Heart (tissue), 3 donors: Measurements from ENCODE around the genes PPP3R1 and BMP10.

- RAMPAGE, long total RNA, 2 experiments = no peak in any of the 2 experiments
These were observed 82.2 kb downstream of the ETAA1 start for GRCh38 chr2:67479336-67479819.

DNA sequence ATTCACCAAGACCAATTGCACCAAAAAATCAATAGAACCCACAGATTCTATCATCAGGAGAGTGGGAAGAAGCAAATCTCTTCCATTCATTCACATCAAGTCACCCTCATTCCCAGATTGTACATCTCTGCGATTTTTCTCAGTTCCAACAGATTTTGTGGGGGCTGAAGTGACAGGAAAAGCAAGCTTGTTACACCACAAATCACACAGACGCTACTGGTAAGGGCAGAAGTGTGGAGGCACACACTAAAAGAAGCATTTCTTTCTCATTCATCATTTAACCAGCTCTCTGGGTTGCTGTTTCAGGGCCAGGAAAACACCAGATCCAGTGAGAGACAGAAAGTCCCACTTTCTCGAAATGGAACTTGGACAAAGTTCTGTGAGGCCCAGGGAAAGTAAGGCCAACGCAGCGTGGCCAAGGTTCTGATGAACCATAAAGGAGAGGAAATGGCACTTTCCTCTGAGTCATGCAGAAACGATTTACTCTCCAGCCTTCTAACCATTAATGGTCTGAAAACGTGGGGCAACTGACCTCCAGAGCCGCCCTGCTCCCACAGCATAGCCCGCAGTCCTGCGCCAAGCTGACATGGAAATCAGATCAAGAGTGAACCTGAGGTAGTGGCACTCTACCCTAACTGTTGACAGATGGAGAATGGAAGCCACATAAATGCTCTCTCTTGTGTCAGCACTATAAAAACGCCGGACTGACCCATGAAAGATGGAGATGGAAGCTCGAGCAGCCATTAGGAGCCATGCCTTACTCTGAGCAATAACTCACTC lies 191.0 kb downstream of the C1D start:
- RAMPAGE, long total RNA, 2 experiments = no peak in any of the 2 experiments

GRCh38 chr2:67895178-67895613 lies 167.6 kb downstream of the C1D start:
- RAMPAGE, long total RNA, 2 experiments = no peak in any of the 2 experiments

- RAMPAGE, long total RNA, 2 experiments = no peak in any of the 2 experiments
These were observed 6.3 kb downstream of the DNAAF10 start for GRCh38 chr2:68150916-68151487.

DNA sequence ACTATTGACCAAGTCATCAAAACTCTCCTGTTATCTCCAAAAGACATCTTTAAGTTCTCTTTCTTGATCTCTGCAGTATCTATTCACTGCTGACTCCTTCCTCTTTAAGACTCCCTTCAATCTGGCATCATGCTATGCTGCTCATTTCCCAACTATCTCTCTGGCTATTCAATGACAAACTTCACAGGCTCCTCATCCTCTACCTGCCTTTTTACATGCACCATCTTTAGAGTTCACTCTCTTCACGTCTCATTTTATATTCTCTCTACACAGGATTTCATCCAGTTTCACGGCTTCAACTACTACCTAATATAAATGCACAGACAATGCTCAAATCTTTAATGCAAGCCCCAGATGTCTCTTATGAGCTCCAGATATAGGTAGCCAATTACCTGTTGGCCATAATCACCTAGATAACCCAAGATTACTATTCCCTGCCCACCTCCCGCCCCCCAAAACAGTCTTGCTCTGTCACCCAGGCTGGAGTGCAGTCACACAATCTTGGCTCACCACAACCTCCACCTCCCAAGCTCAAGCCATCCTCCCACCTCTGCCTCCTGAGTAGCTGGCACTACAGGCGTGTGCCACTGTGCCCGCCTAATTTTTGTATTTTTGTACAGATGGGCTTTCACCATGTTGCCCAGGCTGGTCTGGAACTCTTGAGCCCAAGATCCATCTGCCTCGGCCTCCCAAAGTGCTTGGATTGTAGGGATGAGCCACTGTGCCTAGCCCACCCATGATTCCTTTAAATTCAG lies 5.6 kb downstream of the PPP3R1 start:
- RAMPAGE, long total RNA, 2 experiments = no peak in any of the 2 experiments

DNA sequence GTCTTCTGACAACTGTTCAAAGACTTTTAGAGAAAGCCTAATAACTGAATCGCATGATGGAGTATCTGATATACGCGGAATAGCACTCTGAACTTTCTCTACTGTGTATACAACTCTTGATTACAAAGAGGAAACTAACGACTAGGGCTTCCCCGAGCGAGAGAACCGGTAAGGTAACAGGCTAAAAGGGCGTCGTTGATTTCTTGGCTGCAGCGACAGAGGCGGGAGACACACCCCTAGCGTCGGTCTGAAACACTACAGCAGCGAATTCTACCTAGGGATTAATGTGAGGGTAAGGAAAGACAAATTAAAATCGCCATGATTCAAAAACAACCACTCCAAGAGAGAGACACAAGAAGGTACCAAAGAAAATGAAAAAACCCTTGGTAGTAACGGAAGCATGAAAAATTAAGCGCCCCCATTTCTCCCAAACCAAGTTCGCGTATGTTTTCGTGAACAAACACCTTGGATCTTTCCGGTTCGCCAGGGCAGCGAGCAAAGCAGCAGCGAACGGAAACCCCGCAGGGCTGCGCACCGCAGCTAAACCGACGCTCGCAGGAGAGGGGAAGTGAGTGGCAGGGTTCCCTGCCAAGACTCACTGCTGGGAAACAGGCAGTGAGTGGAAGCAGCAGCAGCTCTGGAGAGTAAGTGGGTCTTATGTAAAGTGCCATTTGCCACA lies 1.2 kb downstream of the PPP3R1 start:
- RAMPAGE, long total RNA, 2 experiments = no peak in any of the 2 experiments

GRCh38 chr2:68252305-68252939 lies at the start of gene PPP3R1:
TSS of gene PPP3R1 (minus strand) at chr2:68252532.
- RAMPAGE, long total RNA, 2 experiments = no peak in any of the 2 experiments

DNA sequence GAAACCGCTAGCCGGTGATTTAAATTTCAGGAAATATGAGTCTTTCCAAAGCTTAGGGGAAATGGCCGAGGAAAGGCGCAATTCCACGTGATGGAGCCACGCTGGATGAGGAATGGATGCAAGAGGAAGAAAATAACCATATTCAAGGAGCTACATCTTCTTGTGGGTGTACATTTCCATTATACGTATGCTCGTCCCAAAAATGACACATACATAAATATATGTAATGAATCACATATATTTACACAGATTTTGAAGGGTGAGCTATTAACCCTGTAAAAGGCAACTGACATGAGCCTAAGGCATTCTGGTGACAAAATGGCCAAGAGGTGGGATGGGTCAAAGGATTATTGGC lies 253 bp upstream of the CNRIP1 start:
- RAMPAGE, long total RNA, 2 experiments = no peak in any of the 2 experiments

GRCh38 chr2:68577332-68578023 lies 65.9 kb upstream of the PROKR1 start:
- RAMPAGE, long total RNA, 2 experiments = no peak in any of the 2 experiments

DNA sequence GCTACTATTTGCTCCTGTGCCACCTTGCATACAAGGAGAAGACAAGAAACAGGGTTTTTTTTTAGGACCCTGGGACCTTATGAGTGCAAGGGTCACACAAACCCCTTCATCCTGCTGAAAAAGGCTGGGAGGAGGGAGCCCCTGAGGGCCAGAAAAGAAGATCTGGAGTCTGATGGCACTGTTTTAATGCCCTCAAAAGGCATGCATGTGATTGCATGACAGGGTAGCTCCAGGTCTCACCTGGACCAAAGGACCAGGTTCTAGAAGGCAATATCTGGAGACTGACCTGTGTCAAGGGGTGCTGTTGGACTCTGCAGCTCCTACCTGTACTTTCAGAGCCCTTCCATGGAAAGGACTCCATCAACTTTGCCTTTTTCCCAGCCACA lies 42.7 kb downstream of the BMP10 start:
- RAMPAGE, long total RNA, 2 experiments = no peak in any of the 2 experiments

DNA sequence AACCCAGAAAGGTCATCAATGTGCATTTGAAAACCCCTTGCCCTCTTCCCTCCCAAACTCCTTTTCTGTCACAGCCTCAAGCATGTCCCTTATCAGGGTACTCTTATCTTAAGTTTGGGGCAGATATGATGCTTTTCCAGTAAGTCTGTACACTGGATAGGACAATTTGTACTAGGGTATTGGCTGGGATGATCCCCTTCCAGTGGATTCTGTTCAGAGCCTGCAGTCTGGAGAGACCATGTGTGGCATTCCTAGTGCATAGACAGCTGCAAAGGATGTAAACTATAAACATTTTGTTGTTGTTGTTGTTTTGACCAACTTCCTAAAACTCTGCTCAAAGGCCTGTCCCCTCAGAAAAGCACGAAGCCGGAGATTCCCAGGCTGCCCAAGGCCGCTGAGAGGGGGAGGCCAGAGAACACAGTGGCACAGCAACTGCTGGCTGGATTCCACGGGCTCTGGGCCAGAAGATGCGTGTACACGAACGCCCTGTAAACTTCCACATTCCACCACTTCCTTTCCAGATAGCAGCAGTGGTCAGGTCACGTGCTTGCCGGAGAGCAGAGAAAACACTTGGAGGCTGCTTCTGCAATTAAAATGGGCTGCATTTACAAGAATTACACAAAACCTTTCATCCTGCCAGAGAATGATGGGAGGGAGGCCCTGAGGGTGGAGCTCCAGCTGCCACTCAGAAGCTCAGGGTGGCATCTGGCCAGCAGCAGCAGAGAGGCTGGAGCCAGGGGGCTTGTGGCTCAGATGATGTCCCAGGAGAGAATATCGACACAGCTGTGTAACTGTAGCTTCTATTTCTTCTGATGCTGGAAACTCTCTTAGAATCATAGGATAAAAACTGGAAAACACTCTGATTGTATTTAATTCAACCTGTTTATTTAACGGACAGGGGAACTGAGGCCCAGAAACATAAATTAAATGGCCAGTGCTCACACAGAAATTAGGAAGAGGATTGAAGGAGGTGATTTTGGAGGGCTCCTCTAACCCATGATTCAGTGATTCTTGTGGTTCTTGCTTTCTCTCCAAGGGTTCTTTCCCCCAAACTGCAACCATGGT lies 42.0 kb downstream of the BMP10 start:
- RAMPAGE, long total RNA, 2 experiments = no peak in any of the 2 experiments

DNA sequence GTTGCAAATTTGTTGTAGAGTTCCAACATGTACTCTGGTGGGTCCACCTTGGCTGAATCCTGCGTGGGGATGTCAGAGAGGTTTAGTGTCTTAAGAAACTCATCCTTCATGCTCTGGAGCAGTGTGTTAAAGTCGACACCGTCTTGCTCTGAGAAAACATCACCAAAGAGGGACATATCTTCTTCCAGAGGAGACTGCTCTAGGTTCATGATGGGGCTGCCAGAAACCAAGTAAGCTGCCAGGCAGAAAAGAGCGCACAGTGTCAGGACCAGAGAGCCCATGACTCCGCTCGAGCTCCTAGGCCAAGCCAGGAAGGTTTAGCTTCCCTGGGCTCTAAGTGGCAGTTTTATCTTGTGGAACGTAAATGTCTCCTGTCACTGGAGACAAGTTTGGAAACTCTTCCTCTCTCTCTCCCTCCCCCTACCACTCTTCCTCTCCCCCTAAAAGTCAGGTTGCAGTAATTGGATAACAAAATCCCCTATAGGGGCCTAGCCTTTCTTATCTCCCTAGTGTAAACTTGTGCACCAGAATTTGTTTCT lies at the start of gene BMP10:
BMP10 (minus strand) TSS at position 320 of the 539 bp plus-strand sequence.
- RAMPAGE, long total RNA, 2 experiments = no peak in any of the 2 experiments

DNA sequence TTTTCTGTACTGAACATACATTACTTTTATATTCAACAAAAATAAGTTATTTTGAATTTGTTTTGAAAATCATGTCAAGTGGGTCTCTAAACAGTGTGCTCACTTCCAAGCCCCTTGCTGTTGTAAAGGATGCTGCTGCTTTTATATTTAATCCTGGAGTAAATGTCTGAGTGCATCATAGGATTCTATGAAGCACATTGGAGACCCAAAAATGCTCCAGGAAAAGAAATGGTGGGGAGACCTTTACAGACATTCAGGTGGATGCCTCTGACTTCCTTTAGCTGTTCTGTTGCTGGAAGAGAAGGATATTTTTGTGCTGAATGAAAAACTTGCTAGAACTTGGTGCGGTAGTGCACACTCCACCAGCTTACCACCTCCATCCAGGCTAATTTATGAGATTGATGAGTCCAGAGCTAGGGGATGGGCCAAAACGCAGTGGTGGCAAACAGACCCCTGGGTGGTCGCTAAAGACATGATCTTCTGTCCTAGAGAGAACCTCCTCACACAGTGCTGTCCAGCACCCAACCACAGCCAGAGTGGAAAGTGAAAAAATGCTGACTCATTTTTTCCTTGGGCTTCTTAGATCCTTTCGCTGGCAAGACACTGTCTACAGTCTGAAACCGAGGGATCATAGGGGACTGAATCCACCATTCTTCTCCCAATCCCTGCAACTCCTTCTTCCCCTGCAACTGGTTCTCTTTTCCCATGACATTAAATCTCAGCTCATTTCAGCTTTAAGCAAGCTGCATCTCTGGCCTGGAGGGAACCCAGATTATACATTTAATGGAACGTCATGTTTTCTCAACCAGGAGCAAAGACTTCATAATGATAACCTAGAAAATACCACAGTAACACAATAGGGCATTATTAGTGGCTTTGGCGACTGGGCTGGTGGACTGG lies 4.0 kb downstream of the ANTXR1 start:
- RAMPAGE, long total RNA, 2 experiments = no peak in any of the 2 experiments

GRCh38 chr2:69196279-69196925 lies 183.4 kb downstream of the ANTXR1 start:
- RAMPAGE, long total RNA, 2 experiments = no peak in any of the 2 experiments

GRCh38 chr2:69205018-69205225 lies 182.1 kb downstream of the GFPT1 start:
- RAMPAGE, long total RNA, 2 experiments = no peak in any of the 2 experiments

- RAMPAGE, long total RNA, 2 experiments = no peak in any of the 2 experiments
These were observed 21.7 kb downstream of the AAK1 start for GRCh38 chr2:69621797-69622248.

- RAMPAGE, long total RNA, 2 experiments = no peak in any of the 2 experiments
These were observed 14.9 kb downstream of the AAK1 start for GRCh38 chr2:69628605-69629097.

GRCh38 chr2:69644787-69644971 lies 1.1 kb upstream of the AAK1 start:
- RAMPAGE, long total RNA, 2 experiments = no peak in any of the 2 experiments

DNA sequence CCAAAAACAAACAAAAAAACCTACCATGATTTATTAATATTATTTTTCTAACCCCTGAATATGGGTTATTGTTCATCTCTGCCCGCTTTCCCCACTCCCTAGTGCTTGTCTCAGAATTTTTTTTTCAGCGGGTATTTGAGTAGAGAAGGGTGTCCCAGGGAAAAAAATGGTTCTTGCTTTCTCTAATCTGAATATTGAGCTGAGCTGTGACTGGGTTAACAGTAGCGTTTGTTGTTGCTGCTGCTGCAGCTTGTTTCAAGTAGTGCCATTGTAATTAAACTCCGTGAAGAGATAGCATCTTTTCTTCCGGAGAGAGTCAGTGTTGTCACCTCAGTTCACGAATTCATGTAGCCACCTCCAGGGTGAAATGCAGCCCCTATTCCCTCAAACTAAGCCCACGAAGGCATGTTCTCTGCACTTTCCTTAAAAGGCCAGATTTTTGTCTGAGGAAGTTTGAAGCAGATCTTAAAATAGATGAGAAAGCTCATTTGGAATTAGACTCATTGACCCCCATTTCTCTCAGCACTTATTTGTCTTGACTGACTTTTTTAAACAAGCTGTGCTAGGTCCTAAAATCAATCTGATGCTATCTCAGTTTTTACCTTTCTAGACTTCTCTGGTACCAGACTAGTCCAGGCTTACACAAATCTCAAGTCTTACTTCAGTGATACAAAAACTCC lies 1.6 kb upstream of the AAK1 start:
- RAMPAGE, long total RNA, 2 experiments = no peak in any of the 2 experiments

- RAMPAGE, long total RNA, 2 experiments = no peak in any of the 2 experiments
These were observed 39.7 kb upstream of the AAK1 start for GRCh38 chr2:69683015-69683931.